Measurements from ENCODE around the genes TIGD2 and ATOH1.

- PRO-cap, 8 experiments = peak in 8 of 8 experiments; most common plus-strand start chr4:89111533 (in 8); most common minus-strand start chr4:89111373 (in 6)
Measured at GRCh38 chr4:89110818-89111989, at the start of gene TIGD2. TIGD2 (plus strand) TSS chr4:89111533.

GRCh38 chr4:89247864-89248440 lies 59.6 kb downstream of the GPRIN3 start:
- PRO-cap, 8 experiments = no peak in any of the 8 experiments

- PRO-cap, 8 experiments = no peak in any of the 8 experiments
Measured at GRCh38 chr4:89249612-89249899, 58.0 kb downstream of the GPRIN3 start.

DNA sequence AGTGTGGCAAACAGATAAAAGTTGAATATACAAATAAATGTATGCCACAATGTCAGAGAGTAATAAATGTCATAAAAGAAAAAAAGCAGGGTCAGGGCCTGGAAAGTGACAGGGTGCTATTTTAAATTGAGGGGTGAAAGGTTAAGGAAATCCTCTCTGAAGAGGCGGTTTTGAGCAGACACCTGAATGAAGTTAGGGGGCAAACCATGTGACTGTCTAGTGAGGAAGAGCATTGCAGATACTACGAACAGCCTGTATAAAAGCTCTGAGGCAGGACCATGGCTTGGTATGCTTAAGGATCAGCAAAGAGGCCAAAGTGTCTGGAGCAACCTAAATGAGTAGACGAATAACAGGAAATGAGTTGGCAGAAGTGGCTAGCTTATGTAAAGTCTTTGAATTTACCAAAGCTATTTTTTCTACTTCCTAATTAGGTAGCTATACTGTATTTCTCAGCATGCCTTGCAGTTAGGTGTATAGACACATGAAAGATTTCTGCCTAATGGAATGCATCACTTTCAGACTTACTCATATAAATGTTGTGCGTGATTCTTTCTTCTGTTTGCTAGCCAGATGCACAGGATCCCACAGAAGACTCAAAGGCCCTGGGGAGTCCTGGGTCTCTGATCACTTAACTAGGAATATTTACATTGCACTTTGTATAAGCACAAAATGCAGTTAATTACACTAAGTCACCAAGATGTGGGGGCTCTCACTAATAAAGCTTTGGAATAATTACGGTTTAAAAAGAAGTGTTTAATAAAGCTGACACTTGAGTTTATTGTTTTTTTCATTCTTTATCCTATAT lies 9.4 kb upstream of the GPRIN3 start:
- PRO-cap, 8 experiments = peak in 1 of 8 experiments; most common plus-strand start position 535 of the sequence (in 1); most common minus-strand start position 310 of the sequence (in 1)

- PRO-cap, 8 experiments = no peak in any of the 8 experiments
Measured at GRCh38 chr4:89470098-89470496, 162.5 kb upstream of the GPRIN3 start.

- PRO-cap, 8 experiments = no peak in any of the 8 experiments
Measured at GRCh38 chr4:89838051-89838607, 1.2 kb upstream of the SNCA start.

DNA sequence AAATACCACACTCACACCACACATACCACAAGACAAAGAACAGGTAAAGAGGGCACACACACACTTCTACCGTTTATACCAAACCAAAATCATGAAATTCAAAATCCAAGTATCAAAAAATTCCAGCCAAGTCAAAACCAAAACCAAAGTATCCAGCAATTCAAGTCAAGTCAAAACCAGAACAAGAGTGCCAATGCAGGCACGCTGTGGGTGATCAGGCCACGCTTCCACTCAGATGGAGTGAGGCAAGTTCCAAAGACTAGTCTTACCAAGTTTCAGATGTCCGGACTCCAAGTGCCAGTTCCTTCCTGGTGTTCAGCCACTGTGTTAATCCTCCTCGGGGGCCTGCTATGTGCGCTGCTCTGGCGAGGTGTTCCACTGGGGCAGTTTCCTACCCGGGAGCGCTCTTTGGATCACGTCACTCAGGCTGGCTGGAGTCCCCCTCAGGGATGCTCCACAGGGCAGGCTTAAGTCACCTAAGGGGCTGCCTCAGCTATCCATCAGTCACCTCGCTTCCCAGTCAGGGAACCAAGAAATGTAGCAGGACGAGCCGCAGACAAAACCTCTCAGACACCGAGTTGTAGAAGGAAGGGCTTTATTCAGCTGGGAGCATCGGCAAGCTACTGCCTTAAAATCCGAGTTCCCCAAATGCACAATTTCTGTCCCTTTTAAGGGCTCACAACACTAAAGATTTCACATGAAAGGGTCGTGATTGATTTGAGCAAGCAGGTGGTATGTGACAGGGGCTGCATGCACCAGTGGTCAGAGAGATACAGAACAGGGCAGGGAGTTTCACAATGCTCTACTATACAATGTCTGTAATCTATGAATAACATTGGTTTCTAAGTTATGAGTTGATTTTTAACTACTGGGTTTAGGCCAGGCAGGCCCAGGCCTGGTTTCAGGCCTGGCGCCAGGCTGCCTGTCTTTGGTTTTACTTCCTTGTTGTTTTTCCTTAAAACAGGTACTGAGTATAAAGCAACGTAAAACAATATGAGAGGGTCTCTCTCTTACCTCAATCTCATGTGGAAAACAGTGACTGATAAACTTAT lies 945.0 kb upstream of the GRID2 start:
- PRO-cap, 8 experiments = no peak in any of the 8 experiments

- PRO-cap, 8 experiments = no peak in any of the 8 experiments
Measured at GRCh38 chr4:93828306-93829258, at the start of gene ATOH1. ATOH1 (plus strand) TSS chr4:93828753.

DNA sequence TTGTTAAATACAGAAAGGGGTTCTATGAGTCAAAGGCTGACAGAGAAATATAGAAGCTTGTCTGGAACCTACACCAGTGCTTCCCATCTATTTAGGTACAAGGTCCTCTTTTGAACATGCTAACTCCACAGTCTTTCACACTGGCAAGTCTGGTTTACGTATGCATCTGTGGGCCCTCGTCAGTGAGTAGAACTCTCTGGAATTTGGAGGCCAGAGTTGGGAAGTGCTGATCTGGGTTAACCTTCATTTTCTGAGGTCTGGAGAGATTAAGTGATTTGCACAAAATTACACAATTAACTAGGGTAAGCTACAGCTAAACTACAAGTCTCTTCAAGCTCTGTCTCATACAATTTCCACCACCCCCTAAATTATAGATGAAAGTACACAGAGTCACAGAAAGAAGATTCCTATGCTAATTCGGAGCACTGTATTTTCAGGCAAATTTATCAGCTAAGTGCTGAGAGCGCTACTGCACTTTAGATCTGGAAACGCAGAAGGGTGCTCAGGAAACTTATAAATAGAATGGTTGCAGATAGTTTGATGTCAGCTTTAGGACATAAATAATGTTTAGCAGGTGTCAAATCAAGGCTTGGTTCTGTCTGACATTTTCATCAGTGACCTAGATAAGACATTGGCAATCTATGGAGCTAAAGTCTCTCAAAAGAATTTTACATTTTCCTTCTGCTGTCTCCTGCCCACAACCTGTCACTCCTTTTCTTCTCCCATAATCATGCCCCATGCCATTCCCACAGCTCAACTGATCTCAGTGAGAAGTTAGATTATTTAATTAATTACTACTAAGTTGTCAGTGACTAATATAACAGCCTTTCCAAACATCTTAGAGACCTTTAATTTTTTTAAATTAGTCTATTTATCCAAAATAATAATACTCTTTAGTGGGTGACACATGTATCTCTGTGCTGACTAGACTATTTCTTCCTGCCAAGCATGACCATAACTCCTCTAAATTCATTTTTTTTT lies 42.9 kb upstream of the PDLIM5 start:
- PRO-cap, 8 experiments = no peak in any of the 8 experiments

GRCh38 chr4:94488416-94489291 lies 36.9 kb downstream of the PDLIM5 start:
- PRO-cap, 8 experiments = no peak in any of the 8 experiments

DNA sequence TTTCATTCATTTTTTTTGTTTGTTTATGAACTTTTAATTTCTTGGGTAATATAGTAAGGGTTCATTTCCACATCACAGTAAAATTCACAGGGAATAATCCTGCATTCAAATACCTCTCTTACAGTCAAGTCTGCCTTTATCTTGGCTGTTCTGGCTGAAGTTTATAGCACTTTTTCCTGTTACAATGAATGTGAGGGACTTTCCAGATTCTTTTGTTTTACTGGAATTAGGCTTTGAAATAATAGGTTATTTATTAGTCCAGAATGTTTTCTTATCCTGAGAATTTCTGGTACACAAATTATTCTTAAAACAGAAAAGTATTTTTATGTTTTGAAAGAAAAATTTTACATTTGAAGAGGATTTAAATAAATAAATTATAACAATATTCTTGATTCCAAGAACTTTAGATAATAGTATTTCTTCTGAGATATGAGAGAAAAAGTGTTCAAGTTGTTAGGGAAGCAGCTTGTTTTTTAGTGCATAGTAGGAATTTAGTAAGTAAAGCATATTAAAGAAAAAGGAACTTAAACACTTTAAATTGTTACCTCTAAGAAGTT lies 85.5 kb downstream of the PDLIM5 start:
- PRO-cap, 8 experiments = no peak in any of the 8 experiments

DNA sequence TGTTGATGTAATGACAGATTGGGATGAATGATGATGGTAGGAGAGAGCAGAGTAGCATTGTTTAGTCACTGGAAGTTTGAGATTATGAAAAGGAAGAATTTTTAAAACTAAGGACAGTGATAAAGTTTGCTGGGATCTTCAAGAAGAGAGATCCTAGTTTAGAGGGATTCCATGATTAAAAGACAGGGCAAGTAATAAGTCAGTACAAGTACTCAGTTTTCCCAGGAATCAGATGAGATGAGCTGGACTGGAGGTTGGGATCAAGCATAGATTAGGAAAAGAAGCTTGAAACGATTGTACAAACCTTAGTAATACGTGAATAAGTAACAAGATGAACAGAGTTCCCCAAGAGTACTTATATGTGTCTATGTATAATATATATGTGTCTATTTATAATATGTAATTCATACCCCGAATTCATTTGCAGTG lies 87.2 kb downstream of the PDLIM5 start:
- PRO-cap, 8 experiments = no peak in any of the 8 experiments

DNA sequence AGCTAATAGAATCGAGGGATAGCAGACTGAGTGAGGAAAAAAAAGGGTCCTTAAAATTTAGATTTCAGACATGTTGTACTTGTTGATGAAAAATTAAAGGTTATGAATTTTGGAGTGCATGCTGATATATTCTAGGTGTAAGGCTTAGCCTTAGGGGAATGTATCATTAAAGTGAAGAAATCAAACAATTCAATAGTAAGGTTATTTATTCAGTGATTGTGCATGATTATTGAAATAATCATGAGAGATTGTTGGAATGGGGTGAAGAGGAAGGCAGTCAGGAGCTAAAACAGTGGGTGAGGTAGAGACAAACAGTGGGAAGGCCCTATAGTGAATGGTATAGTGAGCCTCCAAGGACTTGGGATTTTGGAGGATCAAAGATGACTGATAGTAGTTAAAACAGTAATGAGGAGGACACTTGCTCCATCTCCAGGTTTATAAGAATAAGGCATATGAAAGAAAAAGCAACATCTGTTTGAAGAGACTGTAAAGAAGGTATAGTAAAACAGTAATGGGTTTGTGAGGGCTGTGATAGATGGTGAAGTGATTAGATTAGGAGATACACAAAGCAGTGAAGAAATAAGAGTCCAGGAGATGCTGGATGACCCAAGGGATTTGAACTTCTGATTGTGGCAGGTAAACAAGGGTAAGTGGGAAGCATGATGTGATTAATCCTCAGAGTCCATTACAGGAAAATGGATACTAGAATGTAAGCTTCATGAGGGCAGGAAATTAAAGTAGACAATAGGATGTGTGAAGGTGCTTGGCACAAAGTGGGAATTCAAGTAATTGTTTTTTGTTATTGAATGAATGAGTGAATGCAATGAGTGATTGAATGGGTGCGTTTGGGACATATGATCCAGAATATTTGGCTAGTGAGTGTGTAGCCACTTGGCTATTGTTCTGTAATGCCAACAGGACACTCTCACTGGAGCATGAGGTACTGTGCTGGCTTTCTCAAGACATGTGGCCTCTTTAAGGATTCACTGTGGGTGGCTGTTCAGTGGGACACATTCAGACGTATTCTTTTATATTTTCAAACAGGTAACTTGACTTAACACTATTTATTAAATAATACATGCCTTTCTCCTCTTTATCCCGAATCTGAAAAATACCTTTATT lies 148.1 kb downstream of the PDLIM5 start:
- PRO-cap, 8 experiments = no peak in any of the 8 experiments

DNA sequence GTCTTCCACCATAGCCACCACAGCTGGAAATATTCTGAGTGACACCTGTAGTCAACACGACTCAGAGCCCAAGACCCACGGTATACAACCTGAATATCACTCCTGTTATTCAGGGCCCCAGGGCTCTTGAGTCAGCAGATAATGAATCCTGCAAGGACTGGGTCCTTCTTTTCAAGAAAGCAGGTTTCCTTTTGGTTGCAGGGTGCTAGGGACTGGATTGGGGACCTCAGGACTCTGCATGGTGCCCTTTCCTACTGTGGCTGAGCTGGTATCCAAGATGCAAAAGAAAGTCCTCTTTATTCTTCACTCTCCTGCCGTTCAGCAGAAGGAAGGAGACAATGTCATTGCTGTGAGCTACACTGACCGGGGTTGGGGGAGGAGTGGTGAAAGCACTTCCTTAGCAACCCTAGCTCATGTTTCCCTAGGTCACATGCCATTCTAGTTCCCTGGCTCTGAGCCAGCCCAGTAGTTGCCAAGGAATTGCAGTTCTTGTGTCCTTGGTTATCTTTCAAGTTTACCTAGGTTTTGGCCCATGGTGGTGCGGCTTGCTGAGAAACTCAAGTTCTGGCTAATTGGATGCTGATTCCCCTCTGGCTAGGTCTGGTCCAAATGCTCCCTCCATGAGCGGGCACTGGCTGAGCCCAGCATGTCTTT lies 23.7 kb upstream of the UNC5C start:
- PRO-cap, 8 experiments = no peak in any of the 8 experiments

DNA sequence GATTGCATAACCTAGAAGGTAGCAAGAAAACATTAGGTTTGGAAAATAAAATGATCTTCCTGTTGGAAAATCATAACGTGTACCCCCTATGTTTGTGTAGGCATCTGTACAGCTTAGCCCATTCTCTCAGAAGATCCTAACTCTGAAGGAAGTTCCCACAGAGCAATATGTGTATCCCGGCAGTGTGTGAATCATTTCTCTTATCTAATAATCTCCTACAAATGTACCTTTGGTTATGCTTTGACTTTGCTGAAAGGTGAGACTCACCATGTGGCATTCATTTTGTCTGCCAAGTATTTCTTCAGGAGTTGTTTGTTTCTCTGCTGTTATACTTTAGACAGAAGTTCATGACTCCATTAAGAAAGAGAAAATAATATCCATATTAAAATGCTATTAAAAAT lies 646.7 kb downstream of the STPG2 start:
- PRO-cap, 8 experiments = no peak in any of the 8 experiments

GRCh38 chr4:98399790-98400519 lies 138.8 kb downstream of the RAP1GDS1 start:
- PRO-cap, 8 experiments = no peak in any of the 8 experiments

GRCh38 chr4:98639398-98639931 lies 18.9 kb downstream of the TSPAN5 start:
- PRO-cap, 8 experiments = no peak in any of the 8 experiments

GRCh38 chr4:99051440-99051794 lies 37.2 kb downstream of the ADH5 start:
- PRO-cap, 8 experiments = no peak in any of the 8 experiments

GRCh38 chr4:99208739-99209057 lies 10.3 kb downstream of the ADH6 start:
- PRO-cap, 8 experiments = no peak in any of the 8 experiments

- PRO-cap, 8 experiments = no peak in any of the 8 experiments
Measured at GRCh38 chr4:99306815-99307710, 14.1 kb downstream of the ADH1B start.

Measured in peripheral blood mononuclear cell (primary cell).